K562 (cell line): ENCODE data around the gene KIF5C.

DNA sequence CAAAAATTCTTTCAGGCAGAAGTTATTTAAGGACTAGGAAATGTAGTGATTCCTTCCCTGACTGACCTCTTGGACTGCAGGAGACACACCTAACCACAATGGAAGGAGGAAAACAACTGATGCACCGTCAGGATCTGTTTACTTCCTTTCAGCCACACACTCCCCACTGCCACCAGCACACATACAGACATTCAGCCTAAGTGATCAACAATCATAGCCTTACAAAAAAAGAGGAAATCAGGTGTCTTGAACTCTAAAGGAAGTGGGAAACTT, 213.6 kb upstream of the ACVR2A start:
- RAMPAGE, long total RNA: no peak
- RRBS: no CpG with 5 or more reads among the region's 1 CpG
PRO-cap:
- standard: unidirectional peak, minus-strand start at position 136 of the sequence
- CoPRO, capped RNA only, 2 experiments: no peak in any of the 2 experiments
- CoPRO, capped and uncapped RNA, 2 experiments: no peak in any of the 2 experiments
- CoPRO, uncapped RNA only, 2 experiments: no peak in any of the 2 experiments
CAGE:
- cytosol, long polyA plus RNA: no peak
- long polyA plus RNA: no peak
- nucleolus, long total RNA: no peak
- nucleus, long polyA plus RNA: no peak

GRCh38 chr2:147843347-147843624, 1.5 kb upstream of the ACVR2A start:
- RAMPAGE, long total RNA: no peak
- RRBS: no CpG with 5 or more reads among the region's 5 CpGs
PRO-cap:
- standard: no peak
- CoPRO, capped RNA only, 2 experiments: no peak in any of the 2 experiments
- CoPRO, capped and uncapped RNA, 2 experiments: no peak in any of the 2 experiments
- CoPRO, uncapped RNA only, 2 experiments: no peak in any of the 2 experiments
CAGE:
- cytosol, long polyA plus RNA: no peak
- long polyA plus RNA: no peak
- nucleolus, long total RNA: no peak
- nucleus, long polyA plus RNA: no peak

- RAMPAGE, long total RNA: no peak
- RRBS: no CpG with 5 or more reads among the region's 4 CpGs
PRO-cap:
- standard: no peak
- CoPRO, capped RNA only, 2 experiments: no peak in any of the 2 experiments
- CoPRO, capped and uncapped RNA, 2 experiments: no peak in any of the 2 experiments
- CoPRO, uncapped RNA only, 2 experiments: no peak in any of the 2 experiments
CAGE:
- cytosol, long polyA plus RNA: no peak
- long polyA plus RNA: no peak
- nucleolus, long total RNA: no peak
- nucleus, long polyA plus RNA: no peak
Observed at GRCh38 chr2:148642766-148643454, 1.6 kb upstream of the EPC2 start.

- RAMPAGE, long total RNA: no peak
- RRBS: no CpG with 5 or more reads among the region's 4 CpGs
PRO-cap:
- standard: no peak
- CoPRO, capped RNA only, 2 experiments: no peak in any of the 2 experiments
- CoPRO, capped and uncapped RNA, 2 experiments: no peak in any of the 2 experiments
- CoPRO, uncapped RNA only, 2 experiments: no peak in any of the 2 experiments
CAGE:
- cytosol, long polyA plus RNA: no peak
- long polyA plus RNA: no peak
- nucleolus, long total RNA: no peak
- nucleus, long polyA plus RNA: no peak
Observed at GRCh38 chr2:148764784-148765404, 110.1 kb upstream of the KIF5C start.

DNA sequence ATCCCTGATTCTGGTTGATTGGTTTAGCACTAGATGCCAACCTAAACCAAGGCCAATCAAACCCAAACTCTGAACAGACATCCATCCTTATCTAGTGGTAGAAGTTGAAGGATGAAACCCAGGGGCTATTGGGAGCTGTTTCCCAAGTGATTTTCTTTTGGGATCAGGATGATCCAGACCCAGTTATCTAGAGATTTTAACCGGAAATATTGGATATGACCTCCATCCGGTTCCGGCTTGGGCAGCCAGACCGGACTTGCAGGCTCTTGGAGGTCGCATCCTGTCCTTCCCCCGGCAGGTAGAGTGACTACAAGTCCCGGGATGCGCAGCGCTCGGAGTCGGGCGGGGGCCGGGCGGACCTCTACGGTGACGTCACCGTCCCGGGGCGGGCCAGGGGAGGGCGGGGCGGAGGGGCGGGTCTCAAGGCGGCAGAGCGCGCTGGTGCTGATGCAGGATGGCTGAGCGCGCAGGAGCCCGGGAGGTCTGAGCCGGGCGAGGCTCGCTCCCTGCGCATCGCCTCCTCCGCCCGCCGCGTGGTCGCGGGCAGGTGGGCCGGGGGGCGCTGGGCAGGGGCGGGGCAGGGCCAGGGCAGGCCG, at the start of gene KIF5C:
TSS of gene KIF5C (plus strand) at position 431 of the 596 bp plus-strand sequence.
- RAMPAGE, long total RNA: no peak
- RRBS: 7% methylated on average over 25 of the region's 43 CpGs
PRO-cap:
- standard: no peak
- CoPRO, capped RNA only, 2 experiments: no peak in any of the 2 experiments
- CoPRO, capped and uncapped RNA, 2 experiments: no peak in any of the 2 experiments
- CoPRO, uncapped RNA only, 2 experiments: no peak in any of the 2 experiments
CAGE:
- cytosol, long polyA plus RNA: no peak
- long polyA plus RNA: no peak
- nucleolus, long total RNA: no peak
- nucleus, long polyA plus RNA: no peak

DNA sequence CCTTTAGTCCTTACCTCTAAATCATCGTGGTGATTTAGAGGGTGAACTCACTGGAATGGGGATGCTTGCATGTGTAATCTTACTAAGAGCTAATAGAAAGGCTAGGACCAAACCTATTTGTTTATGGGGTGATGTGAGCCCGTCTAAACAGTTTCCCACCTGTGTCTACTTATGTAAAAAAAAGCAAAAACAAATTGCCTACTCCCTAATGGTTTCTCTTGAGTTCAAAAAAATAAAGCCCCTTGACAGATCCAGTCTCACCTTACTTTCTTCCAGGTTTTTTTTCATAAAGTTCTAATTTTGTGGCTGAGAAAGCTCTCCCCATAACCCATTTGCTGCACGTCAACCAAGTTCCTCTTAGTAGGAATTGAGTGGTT, 6.7 kb downstream of the KIF5C start:
- RAMPAGE, long total RNA: no peak
- RRBS: no CpG with 5 or more reads among the region's 3 CpGs
PRO-cap:
- standard: unidirectional peak, minus-strand start at position 64 of the sequence; unidirectional peak, minus-strand start at position 117 of the sequence
- CoPRO, capped RNA only, 2 experiments: peak in 2 of 2 experiments; most common minus-strand start position 117 of the sequence (in 2)
- CoPRO, capped and uncapped RNA, 2 experiments: peak in 2 of 2 experiments; most common minus-strand start position 117 of the sequence (in 2)
- CoPRO, uncapped RNA only, 2 experiments: peak in 2 of 2 experiments; most common minus-strand start position 117 of the sequence (in 2)
CAGE:
- cytosol, long polyA plus RNA: no peak
- long polyA plus RNA: no peak
- nucleolus, long total RNA: no peak
- nucleus, long polyA plus RNA: no peak

- RAMPAGE, long total RNA: no peak
- RRBS: no CpG with 5 or more reads among the region's 1 CpG
PRO-cap:
- standard: no peak
- CoPRO, capped RNA only, 2 experiments: no peak in any of the 2 experiments
- CoPRO, capped and uncapped RNA, 2 experiments: no peak in any of the 2 experiments
- CoPRO, uncapped RNA only, 2 experiments: peak in 1 of 2 experiments; most common minus-strand start chr2:149585172 (in 1)
CAGE:
- cytosol, long polyA plus RNA: no peak
- long polyA plus RNA: no peak
- nucleolus, long total RNA: no peak
- nucleus, long polyA plus RNA: no peak
Observed at GRCh38 chr2:149585074-149585770, 2.4 kb downstream of the MMADHC start.

GRCh38 chr2:150476706-150477365, 10.6 kb downstream of the RND3 start:
- RAMPAGE, long total RNA: no peak
- RRBS: no CpG with 5 or more reads among the region's 9 CpGs
PRO-cap:
- standard: no peak
- CoPRO, capped RNA only, 2 experiments: no peak in any of the 2 experiments
- CoPRO, capped and uncapped RNA, 2 experiments: no peak in any of the 2 experiments
- CoPRO, uncapped RNA only, 2 experiments: no peak in any of the 2 experiments
CAGE:
- cytosol, long polyA plus RNA: no peak
- long polyA plus RNA: no peak
- nucleolus, long total RNA: no peak
- nucleus, long polyA plus RNA: no peak

- RAMPAGE, long total RNA: no peak
- RRBS: no CpG with 5 or more reads among the region's 3 CpGs
PRO-cap:
- standard: no peak
- CoPRO, capped RNA only, 2 experiments: no peak in any of the 2 experiments
- CoPRO, capped and uncapped RNA, 2 experiments: no peak in any of the 2 experiments
- CoPRO, uncapped RNA only, 2 experiments: no peak in any of the 2 experiments
CAGE:
- cytosol, long polyA plus RNA: no peak
- long polyA plus RNA: no peak
- nucleolus, long total RNA: no peak
- nucleus, long polyA plus RNA: no peak
Observed at GRCh38 chr2:150478048-150478562, 9.4 kb downstream of the RND3 start.

GRCh38 chr2:150485841-150486882, 1.3 kb downstream of the RND3 start:
- RAMPAGE, long total RNA: no peak
- RRBS: 15% methylated on average over 1 of the region's 87 CpGs
PRO-cap:
- standard: no peak
- CoPRO, capped RNA only, 2 experiments: no peak in any of the 2 experiments
- CoPRO, capped and uncapped RNA, 2 experiments: no peak in any of the 2 experiments
- CoPRO, uncapped RNA only, 2 experiments: no peak in any of the 2 experiments
CAGE:
- cytosol, long polyA plus RNA: no peak
- long polyA plus RNA: no peak
- nucleolus, long total RNA: no peak
- nucleus, long polyA plus RNA: no peak

DNA sequence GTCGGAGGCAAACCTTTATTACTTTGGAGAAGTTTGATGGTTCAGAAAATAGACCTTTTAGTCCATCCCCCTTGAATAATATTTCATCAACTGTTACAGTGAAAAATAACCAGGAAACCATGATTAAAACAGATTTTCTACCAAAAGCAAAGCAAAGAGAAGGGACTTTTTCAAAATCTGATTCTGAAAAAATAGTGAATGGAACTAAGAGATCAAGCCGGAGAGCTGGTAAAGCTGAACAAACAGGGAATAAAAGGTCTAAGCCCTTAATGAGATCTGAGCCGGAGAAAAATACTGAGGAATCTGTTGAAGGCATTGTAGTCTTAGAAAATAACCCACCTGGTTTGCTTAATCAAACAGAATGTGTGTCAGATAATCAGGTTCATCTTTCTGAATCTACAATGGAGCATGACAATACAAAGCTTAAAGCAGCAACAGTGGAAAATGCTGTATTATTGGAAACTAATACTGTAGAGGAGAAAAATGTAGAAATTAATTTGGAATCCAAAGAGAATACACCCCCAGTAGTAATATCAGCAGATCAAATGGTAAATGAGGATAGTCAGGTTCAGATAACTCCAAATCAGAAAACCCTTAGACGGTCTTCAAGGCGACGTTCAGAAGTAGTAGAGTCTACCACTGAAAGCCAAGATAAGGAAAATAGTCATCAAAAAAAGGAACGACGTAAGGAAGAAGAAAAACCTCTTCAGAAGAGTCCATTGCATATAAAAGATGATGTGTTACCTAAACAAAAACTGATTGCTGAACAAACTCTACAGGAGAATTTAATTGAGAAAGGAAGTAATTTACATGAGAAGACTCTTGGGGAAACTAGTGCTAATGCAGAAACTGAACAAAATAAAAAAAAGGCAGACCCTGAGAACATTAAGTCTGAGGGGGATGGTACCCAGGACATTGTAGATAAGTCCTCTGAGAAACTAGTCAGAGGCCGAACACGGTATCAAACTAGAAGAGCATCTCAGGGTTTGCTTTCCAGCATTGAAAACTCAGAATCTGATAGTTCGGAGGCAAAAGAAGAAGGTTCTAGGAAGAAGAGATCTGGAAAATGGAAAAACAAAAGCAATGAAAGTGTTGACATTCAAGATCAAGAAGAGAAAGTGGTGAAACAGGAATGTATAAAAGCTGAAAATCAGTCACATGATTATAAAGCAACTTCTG, 53.9 kb downstream of the RIF1 start:
- RAMPAGE, long total RNA: no peak
- RRBS: no CpG with 5 or more reads among the region's 11 CpGs
PRO-cap:
- standard: no peak
- CoPRO, capped RNA only, 2 experiments: no peak in any of the 2 experiments
- CoPRO, capped and uncapped RNA, 2 experiments: peak in 1 of 2 experiments; most common plus-strand start position 356 of the sequence (in 1)
- CoPRO, uncapped RNA only, 2 experiments: peak in 2 of 2 experiments; most common plus-strand start position 154 of the sequence (in 1)
CAGE:
- cytosol, long polyA plus RNA: no peak
- long polyA plus RNA: no peak
- nucleolus, long total RNA: no peak
- nucleus, long polyA plus RNA: no peak

DNA sequence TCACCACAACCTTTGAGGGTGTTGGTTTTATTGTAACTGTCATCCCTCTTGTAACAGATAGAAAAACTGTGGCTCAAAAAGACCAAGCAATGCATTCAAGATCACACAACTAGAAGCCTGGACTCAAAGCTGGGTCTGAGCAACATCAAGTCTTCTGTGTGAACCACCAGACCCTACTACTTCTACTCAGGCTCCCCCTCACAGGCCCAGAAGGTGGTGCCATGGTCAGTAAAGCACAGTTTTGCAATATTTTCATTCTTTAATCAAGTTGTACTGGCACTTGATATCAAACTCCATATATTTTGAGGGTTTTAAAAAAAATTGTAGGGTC, 105.2 kb upstream of the ARL5A start:
- RAMPAGE, long total RNA: no peak
PRO-cap:
- standard: unidirectional peak, plus-strand start at position 60 of the sequence
- CoPRO, capped RNA only, 2 experiments: peak in 1 of 2 experiments; most common plus-strand start position 60 of the sequence (in 1)
- CoPRO, capped and uncapped RNA, 2 experiments: no peak in any of the 2 experiments
- CoPRO, uncapped RNA only, 2 experiments: no peak in any of the 2 experiments
CAGE:
- cytosol, long polyA plus RNA: no peak
- long polyA plus RNA: no peak
- nucleolus, long total RNA: no peak
- nucleus, long polyA plus RNA: no peak

- RAMPAGE, long total RNA: no peak
PRO-cap:
- standard: no peak
- CoPRO, capped RNA only, 2 experiments: no peak in any of the 2 experiments
- CoPRO, capped and uncapped RNA, 2 experiments: no peak in any of the 2 experiments
- CoPRO, uncapped RNA only, 2 experiments: no peak in any of the 2 experiments
CAGE:
- cytosol, long polyA plus RNA: no peak
- long polyA plus RNA: no peak
- nucleolus, long total RNA: no peak
- nucleus, long polyA plus RNA: no peak
Observed at GRCh38 chr2:152109169-152109570, 10.3 kb upstream of the CACNB4 start.

- RAMPAGE, long total RNA: no peak
- RRBS: no CpG with 5 or more reads among the region's 22 CpGs
PRO-cap:
- standard: no peak
- CoPRO, capped RNA only, 2 experiments: no peak in any of the 2 experiments
- CoPRO, capped and uncapped RNA, 2 experiments: no peak in any of the 2 experiments
- CoPRO, uncapped RNA only, 2 experiments: no peak in any of the 2 experiments
CAGE:
- cytosol, long polyA plus RNA: no peak
- long polyA plus RNA: no peak
- nucleolus, long total RNA: no peak
- nucleus, long polyA plus RNA: no peak
Observed at GRCh38 chr2:152336455-152337443, 1.8 kb downstream of the FMNL2 start.

GRCh38 chr2:152337691-152338179, 2.8 kb downstream of the FMNL2 start:
- RAMPAGE, long total RNA: no peak
- RRBS: no CpG with 5 or more reads among the region's 5 CpGs
PRO-cap:
- standard: no peak
- CoPRO, capped RNA only, 2 experiments: no peak in any of the 2 experiments
- CoPRO, capped and uncapped RNA, 2 experiments: no peak in any of the 2 experiments
- CoPRO, uncapped RNA only, 2 experiments: no peak in any of the 2 experiments
CAGE:
- cytosol, long polyA plus RNA: no peak
- long polyA plus RNA: no peak
- nucleolus, long total RNA: no peak
- nucleus, long polyA plus RNA: no peak

DNA sequence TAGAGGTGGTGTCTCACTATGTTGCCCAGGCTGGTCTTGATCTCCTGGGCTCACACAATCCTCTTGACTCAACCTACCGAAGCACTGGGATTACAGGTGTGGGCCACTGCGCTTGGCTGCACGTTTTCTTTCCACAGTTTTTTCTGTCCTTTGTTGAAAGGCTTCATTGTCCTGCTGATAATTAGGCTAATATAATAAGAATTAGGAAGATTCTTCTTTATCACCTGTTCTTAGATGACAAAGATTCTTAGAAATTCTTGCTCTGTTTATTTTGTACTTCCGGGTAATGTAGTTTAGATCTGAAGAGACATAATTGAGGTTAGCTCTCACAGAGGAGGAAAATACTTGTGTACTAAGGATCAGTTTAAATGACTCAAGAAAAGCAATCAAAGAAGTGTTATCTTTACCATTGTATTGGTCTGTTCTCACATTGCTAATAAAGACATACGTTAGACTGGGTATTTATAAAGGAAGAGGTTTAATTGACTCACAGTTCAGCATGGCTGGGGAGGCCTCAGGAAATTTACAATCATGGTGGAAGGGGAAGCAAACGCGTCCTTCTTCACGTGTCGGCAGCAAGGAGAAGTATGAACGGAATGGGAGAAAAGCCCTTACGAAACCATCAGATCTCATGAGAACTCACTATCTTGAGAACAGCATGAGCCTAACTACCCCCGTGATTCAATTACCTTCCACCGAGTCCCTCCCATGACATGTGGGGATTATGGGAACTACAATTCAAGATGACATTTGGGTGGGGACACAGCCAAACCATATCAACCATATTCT, 53.1 kb downstream of the FMNL2 start:
- RAMPAGE, long total RNA: no peak
- RRBS: no CpG with 5 or more reads among the region's 13 CpGs
PRO-cap:
- standard: no peak
- CoPRO, capped RNA only, 2 experiments: no peak in any of the 2 experiments
- CoPRO, capped and uncapped RNA, 2 experiments: no peak in any of the 2 experiments
- CoPRO, uncapped RNA only, 2 experiments: no peak in any of the 2 experiments
CAGE:
- cytosol, long polyA plus RNA: no peak
- long polyA plus RNA: no peak
- nucleolus, long total RNA: no peak
- nucleus, long polyA plus RNA: no peak

DNA sequence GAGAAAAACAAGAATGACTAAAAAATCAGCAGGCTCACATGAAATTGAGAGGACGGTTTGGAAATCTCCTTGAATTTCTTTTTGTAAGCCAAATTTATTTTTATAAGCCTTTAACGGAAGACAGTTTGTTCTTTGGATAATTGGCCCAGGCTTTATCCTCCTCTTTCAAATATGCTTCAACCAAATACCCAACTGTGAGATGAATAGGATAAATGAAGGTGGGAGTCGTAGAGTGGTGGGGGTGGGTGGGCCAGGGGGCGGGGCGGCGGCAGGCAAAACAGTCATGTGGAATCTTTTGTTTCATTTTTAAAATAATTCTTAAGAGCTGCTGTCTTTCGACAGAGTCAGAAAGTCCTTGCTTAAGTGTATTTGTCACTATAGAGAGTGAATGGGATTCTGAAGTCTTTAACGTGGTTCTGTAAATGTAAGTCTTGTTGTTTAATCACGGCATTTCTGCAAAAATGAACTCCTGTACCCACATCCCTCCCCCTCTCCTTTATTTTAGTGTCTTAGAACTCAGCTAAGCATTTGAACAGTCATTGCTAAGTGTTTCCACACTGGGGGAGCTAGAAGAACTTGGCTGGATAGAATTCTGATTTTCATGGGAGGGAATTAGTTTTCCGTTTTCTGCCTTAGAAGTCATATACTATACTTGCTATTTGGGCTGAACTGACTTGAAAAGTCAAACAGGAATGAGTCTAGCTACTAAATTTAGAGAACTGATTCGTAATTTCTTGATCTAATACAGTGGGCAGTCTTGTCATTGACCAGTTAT, 60.9 kb downstream of the FMNL2 start:
- RAMPAGE, long total RNA: no peak
- RRBS: no CpG with 5 or more reads among the region's 11 CpGs
PRO-cap:
- standard: no peak
- CoPRO, capped RNA only, 2 experiments: no peak in any of the 2 experiments
- CoPRO, capped and uncapped RNA, 2 experiments: no peak in any of the 2 experiments
- CoPRO, uncapped RNA only, 2 experiments: no peak in any of the 2 experiments
CAGE:
- cytosol, long polyA plus RNA: no peak
- long polyA plus RNA: no peak
- nucleolus, long total RNA: no peak
- nucleus, long polyA plus RNA: no peak

DNA sequence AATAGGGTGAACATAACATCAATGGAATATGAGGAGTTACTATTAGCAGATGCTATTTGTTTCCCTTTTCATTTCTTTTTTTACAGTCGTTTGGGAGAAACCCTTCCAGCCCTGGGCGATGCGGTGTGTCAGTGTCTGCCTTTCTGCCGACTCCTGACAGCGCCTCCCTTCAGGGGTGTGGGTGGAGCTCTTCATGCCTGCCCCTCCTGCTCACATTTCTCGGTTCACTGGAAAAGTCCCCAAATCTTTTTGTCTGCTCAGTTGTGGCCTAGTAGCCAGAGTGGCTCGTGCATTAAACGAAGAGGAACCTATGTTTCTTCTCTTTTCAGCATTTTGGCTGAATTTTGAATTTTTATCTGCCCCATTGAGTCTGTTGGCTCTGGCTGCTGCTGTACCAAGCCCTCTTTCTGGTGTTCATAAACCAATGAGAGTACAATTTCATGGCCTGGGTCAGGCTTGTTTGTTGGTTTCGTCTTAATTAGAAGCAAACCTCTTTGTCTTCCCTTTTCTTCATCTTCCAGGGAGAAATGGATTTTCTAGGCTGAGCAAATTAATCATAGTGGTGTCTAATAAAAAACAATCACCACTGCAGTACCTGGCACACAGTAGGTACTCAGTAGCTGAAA, 72.4 kb downstream of the FMNL2 start:
- RAMPAGE, long total RNA: no peak
- RRBS: no CpG with 5 or more reads among the region's 9 CpGs
PRO-cap:
- standard: no peak
- CoPRO, capped RNA only, 2 experiments: no peak in any of the 2 experiments
- CoPRO, capped and uncapped RNA, 2 experiments: no peak in any of the 2 experiments
- CoPRO, uncapped RNA only, 2 experiments: no peak in any of the 2 experiments
CAGE:
- cytosol, long polyA plus RNA: no peak
- long polyA plus RNA: no peak
- nucleolus, long total RNA: no peak
- nucleus, long polyA plus RNA: no peak